Measurements from ENCODE around the genes HTRA3, GPR78 and USP17L10.

- RRBS = 26% methylated on average over 3 of the region's 22 CpGs
These were observed 5.4 kb upstream of the ABLIM2 start for GRCh38 chr4:8163823-8164615.

DNA sequence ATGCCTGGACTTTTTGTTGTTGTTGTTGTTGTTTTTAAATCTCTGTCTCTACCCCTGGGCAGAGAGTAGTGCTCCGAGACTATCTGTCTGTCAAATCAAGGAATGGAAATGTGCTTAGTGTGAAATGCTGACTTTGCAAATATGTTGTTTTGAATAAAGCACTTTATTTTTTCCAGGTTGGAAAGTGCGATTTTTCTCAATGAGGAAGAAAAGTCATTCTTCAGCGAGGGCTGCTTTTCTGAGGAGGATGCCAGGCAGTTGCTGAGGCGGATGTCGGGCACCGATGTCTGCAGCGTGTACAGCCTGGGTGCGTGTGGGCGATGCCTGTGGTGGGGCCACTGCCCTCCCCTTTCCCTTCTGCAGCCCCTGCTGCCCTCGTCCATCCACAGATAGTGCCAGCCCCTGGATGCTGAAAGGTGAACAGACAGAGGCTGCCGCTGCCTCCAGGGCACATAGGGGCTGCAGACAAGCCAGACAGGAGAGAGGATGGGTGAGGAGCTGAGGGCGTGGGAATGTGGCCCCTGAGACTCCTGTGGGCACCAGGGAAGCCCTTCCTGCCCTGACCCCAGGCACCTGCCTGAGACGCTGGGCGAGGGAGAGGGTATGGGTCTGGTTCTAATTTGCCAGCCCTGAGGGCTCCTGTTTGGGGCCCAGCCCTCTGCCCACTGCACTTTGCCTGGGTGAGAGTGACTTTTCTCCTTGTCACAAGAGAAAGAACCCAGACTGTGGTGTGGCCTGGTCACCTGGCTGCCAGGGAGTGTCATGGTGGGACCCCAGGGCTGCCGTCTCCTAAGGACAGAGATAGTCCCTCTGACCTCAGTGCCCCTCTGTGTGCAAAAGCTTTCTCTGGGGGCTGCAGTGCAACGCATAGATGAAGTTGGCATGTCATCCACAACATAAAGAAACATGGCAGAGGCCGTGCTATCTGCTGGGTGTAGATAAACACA lies 23.8 kb downstream of the SH3TC1 start:
- RRBS = no CpG with 5 or more reads among the region's 17 CpGs

DNA sequence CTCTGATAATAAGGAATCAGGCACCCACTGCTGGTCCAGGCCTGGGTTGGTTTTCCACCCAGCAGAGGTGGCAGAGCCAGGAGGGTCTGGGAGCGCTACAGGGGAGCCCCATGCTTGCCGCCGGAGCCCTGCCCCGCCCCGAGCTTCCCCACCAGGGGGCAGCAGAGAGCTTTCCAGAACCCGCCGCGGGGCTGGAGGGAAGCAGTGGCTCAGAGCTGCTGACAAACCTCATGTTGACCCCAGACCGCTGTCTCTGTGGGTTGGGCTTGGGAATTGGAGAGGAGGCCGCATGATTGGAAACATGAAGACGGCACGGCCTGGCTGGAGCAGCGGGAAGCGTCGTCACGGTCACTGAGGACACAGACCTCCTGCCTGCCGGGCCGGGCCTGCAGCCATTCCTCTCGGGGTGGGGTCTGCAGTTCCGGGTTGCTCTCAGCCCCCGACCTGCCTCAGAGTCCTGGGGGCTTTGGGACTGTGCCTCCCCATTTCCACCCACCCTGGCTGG lies 27.3 kb upstream of the HTRA3 start:
- RRBS = 38% methylated on average over 2 of the region's 21 CpGs

DNA sequence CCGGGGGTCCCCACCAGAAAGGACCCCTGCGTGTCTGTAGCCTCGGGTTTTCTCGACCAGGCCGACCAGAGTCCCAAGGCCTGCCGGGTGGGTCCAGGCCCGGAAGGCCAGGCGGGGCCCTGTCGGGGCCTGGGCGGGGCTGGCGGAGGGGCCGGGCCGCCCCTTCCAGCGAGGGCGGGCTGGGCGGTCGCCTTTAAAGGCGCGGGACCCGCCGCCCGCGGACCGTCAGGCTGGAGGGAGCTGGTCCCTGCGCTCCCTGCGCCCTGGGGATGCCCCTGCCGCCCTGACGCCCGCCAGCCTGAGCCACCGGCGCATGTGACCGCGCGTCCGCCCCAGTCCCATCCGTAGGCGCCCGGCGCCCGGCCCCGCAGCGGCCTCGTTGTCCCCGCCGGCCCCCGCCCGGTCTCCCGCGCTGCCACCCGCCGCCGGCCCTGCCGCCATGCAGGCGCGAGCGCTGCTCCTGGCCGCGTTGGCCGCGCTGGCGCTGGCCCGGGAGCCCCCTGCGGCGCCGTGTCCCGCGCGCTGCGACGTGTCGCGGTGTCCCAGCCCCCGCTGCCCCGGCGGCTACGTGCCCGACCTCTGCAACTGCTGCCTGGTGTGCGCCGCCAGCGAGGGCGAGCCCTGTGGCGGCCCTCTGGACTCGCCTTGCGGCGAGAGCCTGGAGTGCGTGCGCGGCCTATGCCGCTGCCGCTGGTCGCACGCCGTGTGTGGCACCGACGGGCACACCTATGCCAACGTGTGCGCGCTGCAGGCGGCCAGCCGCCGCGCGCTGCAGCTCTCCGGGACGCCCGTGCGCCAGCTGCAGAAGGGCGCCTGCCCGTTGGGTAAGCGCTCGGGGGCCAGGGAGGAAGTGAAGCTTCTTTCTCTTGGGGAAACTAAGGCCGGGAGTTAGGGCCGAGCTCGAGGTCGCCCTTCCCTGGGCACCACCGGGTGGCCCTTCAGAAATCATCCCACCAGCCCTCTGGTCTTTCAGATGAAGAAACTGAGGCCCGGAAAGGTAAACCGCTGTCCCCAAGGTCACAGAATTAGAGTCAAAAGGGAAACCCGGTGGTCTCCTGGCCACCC lies at the start of gene HTRA3:
Gene HTRA3, plus strand, starts transcription at position 225 of the 1,065 bp plus-strand sequence.
- RRBS = 34% methylated on average over 51 of the region's 119 CpGs

DNA sequence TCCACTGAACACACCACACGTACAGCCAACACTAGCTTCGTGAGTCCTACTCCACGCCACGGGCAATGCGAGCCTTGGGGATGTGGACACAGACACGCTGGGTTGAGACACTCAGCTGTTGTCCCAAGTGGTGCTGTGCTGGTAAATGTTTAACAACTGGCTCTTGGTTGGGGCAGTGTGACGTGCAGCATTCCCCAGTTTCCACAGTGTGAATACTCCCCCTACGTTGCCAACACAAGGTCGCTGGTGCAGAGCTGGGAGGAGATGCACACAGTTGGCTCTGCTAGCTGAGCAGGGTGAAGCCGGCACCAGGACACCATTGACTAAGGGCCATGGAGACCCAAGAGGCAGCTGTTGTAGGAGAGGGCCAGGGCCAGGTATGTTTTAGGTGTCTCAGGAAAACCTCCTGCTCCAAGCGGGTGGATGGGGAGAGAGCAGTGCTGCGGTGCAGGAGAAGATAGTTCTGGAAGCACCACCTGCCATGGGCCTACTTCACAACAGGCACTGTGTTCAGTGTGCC lies 65.6 kb downstream of the HTRA3 start:
- RRBS = no CpG with 5 or more reads among the region's 12 CpGs

DNA sequence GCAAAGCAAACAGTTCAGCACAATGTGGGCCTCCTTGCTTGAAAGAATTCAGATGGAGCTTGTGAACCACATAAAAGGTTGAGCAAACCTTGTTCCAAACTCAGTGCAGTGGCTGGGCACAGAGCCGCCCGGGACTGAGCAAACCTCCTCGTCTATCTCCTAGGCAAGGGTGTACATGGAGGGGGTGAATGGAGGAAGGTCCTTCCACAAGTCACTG lies 82.4 kb downstream of the HTRA3 start:
- RRBS = no CpG with 5 or more reads among the region's 3 CpGs

DNA sequence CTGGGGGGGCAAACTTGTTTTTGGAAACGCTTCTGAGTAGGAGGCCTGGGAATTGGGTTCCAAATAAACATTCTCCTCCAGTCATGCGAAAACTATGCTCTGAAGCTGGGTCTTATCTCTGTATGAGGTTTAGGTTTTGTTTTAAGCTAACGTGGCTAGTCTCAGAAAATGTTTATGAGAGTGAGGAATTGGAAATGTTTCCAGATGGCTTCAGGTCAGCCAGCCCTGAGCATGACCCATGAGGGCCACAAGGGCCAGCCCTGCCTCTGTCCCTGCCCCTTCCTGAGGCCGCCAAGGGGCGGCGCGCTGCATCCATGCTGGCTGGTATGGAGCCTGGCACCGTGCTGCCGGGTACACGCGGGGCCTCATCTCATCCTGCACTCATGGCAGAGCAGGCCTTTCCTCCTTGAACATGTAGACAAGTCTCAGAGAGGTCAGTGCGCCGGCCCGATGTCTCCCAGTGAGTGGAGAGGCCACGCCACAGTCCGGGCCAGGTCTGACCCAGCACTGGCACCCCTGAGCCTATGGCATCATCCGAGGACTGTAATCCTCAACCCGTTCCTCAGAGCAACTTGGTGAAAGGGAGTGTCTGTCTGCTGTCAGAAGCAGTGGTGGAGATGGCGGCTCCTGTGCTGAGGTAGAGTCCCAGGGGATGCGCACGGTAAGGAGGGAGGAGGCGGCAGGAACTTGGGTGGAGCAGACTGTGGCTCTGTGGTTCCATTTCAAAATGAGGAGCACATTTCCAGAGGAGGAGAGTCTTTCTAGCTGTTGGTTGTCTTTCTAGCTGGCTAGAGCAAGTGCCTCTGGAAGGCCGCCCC lies 32.6 kb downstream of the TRMT44 start:
- RRBS = 83% methylated on average over 2 of the region's 23 CpGs

DNA sequence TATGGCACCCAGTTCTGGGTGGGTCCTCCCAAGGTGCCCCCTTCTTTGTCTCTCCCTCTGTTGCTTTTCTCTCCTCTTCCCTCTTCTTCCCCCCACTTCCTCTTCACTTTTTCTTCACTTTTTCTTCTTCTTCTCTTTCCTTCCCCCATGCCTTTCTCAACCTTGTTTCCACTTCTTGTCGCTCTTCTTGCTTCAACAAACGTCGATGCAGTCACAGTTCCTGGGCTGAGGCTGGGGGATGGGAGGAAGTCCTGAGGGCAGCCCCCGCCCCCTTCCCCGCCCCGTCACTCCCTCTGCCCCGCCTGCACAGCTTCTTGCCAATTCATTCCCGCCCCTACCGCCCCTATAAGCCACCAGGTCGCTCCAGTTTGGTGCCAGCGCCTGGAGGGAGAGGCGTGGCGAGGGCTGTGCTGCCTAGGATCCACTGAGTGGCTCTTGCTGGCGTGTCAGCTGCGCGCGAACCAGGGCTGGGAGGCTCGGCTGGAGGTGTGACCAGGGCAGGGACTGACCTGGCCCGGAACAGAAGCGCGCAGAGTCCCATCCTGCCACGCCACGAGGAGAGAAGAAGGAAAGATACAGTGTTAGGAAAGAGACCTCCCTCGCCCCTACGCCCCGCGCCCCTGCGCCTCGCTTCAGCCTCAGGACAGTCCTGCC lies at the start of gene GPR78:
Gene GPR78, plus strand, starts transcription at position 348 of the 654 bp plus-strand sequence.
- RRBS = no CpG with 5 or more reads among the region's 29 CpGs

- RRBS = no CpG with 5 or more reads among the region's 7 CpGs
These were observed 286 bp downstream of the FAM90A26 start for GRCh38 chr4:9170595-9170794.

GRCh38 chr4:9210396-9210875 lies at the start of gene USP17L10:
Gene USP17L10, plus strand, starts transcription at chr4:9210657.
- RRBS = no CpG with 5 or more reads among the region's 16 CpGs

GRCh38 chr4:9500366-9500781 lies 56.2 kb downstream of the DEFB131A start:
- RRBS = no CpG with 5 or more reads among the region's 14 CpGs

DNA sequence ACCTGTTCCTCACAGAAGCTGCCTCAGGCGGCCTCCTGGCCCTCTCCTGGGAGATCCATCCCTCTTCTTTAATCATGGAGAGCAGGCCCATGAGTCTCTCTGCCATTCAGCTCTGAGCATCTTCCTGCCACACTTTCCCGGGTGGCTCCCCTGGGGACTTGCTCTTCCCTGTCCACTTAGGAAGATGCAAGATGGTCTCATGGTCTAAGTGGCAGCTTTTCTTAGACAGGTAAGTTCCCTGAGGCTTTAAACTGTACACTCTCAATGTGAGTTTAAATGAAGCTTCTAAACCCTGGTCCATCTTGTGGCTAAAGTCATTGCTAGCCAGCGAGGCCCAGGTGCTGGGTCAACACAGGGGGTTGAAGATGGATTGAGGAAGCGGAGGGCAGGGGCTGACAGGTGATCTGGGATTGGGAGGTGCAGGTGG lies 98.5 kb downstream of the DRD5 start:
- RRBS = no CpG with 5 or more reads among the region's 4 CpGs

DNA sequence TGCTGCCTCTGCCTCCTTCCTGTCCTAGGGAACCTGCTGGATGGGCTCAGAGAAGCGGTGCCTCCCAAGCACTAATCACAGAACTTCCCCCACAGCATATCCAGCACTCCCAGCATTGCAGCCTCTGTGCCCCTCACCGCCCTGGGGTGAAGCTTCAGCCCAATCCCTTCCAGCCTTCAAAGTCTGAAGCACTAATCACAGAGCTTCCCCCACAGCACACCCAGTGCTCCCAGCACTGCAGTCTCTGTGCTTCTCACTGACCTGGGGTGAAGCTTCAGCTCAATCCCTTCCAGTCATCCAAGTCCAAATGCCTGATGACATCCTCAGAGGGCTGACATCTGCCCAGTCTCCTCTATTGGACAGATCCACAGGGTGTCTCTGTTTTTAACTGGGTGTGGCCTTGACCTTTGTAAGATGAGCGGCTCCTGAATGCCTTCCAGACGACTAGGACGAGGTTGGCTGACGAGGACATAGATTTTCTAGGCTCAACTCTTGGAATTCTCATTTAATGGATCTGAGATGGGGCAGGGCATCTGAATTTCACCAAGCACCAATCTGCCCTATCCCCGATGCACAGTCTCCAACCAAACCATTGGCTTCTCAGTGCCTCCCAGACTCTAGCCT lies 7.6 kb upstream of the SLC2A9 start:
- RRBS = no CpG with 5 or more reads among the region's 7 CpGs

DNA sequence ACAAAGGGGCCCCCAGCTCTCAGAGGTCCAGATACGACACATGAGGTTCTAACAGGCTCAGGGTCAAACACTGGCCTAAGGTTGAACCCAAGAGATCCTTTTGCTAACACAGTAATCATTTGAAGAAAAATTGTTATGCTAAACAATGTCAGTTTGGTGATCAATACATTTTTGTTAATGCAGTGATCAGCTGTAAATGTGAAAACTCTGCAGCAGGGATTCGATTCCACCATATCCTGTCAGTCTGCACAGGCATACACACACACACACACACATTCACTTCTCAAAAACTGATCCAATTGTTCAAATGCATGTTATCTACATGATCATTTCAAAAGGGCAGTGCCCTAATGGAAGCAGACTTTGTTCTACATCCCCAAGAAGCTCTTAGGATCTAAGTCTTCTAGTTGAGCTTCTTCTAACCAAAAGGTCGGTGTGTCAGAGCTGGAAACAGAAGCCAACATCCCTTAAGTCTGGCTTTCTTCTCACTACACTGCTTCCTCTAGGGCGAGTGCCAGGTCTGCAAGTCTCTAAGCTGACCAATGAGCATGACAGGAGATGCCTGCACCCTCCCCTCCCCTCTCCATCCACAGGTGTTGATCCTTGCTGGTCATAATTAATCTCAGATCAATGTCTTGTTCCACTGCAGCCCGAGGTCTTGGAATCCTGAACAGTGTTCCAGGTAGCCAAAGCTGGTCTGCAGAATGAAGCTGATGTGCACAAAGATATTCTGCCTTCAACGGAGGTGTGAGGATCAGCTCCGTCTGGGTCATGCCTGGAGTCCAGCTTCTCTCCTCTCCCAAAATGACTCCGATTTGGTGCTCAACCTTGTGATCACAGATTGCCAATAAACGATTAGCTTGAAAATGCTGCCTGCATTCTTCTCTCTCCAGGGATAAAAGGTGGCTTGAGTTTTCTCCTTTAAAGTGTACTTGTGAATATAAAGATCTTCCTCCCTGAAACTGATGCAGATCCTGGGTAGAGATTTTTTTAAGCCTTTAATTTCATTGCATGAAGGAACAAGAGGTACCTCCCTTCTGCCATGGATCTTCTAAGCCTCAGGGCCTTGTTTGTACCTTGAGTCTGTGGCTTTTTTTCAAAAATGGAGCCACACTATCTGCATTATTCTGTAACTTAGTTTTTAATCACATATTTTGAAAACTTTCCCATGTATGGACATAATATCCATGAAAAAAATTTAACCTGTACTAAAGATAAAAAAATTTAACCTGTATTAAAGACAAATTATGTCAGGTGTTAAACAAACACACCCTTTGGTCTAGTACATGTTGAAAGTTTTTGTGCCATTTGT lies 44.0 kb downstream of the WDR1 start:
- RRBS = no CpG with 5 or more reads among the region's 9 CpGs

GRCh38 chr4:10113778-10115083 lies 2.4 kb downstream of the WDR1 start:
- RRBS = no CpG with 5 or more reads among the region's 21 CpGs

DNA sequence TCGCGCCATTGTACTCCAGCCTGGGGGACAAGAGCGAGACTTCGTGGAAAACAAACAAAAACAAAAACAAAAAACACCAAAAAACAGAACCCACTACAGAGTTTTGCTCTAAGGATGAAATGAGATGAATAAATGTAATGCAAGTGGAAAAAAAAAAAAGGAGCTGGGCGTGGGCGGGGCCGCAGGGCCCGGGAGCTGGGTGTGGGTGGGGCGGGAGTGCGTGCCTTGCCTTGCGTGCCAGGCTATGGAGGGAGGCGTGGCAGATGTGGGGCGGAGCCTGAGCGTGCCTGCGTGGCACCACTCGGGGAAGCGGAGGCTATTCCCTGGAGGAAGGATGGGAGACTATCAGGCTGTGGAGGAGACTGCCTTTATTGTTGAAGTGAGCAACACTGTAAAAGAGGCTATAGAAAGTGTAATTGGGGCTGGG lies 46.5 kb downstream of the ZNF518B start:
- RRBS = no CpG with 5 or more reads among the region's 17 CpGs

DNA sequence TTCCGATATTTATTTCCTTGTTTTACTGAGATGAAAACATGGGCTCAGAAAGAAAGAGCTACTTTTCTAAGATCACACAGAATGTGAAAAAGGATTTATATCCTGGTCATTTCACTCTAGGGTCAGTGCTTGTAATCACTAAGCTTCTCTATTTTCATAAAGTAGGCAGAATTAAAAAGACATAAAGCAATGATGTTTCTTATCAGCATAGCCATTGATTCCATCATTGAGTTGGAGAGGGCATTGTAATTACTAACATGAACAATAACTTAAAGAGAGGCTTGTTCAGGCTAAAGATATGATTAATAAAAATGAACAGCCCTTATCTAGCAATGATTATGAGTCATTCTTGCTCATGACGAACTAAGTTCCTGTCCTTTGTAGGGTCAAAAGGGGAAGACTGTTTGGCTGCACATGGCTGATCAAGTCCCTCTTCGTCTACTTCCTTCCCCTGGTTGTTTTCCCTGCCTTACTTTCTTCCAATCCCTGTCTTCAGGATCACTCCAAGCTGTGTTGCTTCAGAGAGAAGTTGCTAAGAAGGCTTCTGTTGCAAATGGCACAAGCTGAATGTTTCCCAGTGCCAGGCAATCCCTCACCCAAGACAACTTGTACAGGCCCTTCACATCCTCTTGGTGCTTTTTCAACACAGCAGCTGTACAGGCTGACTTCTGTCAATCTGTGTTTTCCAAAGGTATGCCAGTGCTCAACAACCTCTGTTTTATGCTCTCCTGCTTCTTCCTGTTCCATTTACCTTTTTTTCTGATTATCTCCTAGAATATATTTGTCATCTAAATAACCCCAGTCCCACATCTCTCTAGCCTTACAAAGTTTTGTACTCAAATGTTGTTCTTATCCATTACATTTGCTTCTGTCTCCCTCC lies 115.0 kb upstream of the HS3ST1 start:
- RRBS = no CpG with 5 or more reads among the region's 3 CpGs

DNA sequence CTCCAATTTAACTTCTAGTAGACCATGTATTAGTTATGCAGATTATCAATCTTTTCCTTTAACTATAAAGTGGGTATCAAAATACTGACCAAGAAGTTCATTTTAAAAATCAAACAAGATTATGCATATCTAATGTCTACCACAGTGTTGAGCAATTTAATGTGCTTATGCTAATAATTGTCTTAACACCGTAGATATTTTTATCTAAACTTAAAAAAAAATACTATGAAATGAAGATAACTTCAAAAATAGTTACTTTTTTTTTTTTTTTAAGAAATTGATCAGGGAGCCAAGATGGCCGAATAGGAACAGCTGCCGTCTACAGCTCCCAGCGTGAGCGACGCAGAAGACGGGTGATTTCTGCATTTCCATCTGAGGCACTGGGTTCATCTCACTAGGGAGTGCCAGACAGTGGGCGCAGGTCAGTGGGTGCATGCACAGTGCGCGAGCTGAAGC lies 581.0 kb downstream of the RAB28 start:
- RRBS = no CpG with 5 or more reads among the region's 10 CpGs

GRCh38 chr4:13337119-13337481 lies 147.0 kb downstream of the RAB28 start:
- RRBS = no CpG with 5 or more reads among the region's 3 CpGs

DNA sequence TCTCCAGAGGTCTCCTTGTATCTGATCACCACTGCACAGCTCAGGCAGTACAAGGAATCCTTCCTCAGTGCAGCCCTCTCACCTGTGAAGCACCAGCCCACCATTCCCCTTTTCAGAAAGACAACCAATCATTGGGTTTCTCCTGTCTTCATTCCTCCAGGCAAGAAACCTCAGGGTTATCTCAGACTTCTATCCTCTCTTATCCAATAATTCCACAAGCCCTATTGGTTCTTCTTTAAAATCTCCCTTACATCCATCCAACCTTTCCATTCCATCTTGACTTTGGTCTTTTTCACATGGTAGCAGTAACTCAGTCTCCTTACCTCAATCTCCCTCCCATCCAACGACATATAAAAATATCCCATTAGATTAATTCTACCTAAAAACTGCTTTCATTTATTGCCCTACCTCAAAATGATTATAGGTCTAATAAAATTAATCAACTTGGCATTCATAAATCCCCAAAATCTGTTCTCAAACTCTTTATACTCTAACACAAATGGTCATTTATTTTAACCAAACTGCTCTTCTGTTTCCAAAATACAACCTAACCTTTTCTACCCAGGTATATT lies 109.6 kb downstream of the RAB28 start:
- RRBS = no CpG with 5 or more reads among the region's 1 CpG